M059J (cell line): ENCODE measurements around a stretch of chr10.

DNA sequence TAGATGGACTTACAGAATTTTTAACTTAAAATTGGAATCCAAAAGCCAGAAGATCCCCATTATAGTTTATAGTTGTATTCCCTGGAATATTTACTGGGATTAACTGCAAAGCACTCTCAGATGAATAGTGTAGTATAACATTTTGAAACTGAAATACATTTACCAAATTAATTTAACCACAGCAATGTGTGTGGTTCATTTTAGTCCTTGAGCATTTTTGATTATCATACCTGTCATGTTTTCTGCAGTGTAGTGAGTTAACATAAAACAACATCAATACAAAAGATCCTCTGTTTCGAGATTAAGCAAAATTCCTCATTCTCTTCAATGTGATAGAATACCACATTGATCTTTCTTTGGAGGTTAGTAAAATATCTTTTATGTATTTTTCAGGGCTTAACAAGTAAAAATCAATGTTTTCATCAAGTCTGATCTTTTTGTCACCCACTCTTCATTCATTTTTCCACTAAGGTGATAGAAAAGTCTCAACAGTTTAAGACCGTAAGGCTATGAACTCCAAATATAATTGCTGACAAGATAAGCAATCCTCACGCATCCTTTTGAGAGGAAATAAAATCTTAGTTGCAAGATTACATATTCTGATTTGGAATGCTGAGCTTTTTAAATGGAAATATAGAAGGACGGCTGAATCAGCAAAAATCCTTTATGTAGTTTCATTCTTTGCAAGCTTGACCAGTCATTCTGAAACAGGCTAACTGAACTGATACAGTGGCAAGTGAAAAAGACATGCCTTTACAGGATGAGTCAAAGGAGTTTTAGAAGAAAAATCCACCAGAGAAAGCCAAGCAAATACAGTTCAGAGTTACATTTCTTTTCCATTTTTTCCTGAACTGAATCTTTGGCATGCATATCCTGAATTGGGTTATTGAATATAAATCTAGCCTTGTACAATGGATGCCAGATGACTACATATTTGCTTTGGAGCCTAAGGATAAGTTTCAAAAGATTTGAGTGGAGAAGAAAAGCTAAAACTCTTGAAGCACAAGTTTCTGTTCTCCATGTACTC lies 4.1 kb downstream of the VIM start:
- RAMPAGE, long total RNA = no peak

DNA sequence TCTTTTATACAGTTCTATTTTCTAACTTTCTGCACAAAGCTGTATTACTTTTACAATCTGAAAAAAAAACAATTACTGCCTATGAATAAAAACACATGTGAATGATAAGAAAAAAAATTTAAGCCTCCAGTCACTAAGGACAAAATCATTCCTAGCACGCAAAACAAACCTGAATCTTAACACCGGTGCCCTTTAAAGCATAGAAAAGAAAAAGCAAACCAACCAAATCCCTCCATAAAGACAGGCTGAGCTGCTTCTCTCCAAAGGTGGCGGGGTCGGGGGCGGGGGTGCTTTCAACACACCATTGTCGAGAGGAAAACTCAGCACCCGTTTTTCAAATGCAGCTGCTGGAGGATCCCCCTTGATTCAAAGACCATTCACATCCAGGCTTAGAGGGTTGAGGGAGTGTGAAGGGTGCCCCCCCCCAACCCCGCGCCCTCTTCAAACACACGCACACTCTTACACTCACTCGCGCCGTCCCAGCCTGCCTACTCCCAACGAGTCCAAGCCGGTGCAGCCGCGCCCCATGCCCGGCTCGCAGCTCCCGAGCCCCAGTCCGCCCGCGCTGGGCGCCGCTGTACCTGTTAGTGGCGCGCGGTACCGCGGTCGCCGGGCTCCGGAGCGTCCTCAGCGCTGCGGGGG lies 1.3 kb downstream of the ST8SIA6 start:
- RAMPAGE, long total RNA = no peak

DNA sequence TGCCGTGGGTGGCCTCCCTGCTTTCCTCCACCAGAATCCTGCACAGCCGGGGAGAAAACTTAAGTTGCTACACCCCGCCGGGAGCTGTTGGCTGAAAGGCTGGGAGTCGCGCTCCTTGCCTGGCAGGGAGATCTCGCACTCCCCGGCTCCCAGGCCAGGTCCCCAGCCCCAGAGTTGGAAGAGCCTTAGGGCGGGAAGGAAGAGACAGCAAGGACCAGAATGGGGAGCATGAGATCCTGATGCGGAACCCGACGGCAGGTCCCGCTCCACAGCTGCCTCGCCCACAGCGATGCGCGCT lies 826 bp downstream of the ST8SIA6 start:
- RAMPAGE, long total RNA = no peak

DNA sequence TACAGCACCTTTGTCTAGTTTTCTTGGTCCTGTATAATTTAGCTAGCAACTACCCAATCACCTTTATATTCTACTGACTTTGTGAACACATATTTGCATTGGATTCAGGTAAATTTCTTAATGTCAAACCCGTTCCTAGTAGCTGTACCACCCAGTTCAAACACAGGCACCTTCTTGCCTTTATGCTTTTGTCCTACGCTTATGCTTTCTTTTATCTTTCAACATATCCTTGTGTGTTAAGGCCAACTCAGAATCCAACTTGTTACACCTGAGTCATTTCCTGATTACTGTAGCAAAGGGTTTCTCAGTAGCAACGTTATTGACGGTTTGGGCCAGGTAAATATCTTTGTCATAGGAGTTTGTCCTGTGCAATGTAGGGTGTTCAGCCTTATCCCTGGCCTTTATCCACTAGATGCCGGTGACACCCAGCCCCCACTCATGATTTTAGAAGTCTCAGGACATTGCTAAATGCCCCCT lies 2.0 kb downstream of the STAM start:
- RAMPAGE, long total RNA = no peak

DNA sequence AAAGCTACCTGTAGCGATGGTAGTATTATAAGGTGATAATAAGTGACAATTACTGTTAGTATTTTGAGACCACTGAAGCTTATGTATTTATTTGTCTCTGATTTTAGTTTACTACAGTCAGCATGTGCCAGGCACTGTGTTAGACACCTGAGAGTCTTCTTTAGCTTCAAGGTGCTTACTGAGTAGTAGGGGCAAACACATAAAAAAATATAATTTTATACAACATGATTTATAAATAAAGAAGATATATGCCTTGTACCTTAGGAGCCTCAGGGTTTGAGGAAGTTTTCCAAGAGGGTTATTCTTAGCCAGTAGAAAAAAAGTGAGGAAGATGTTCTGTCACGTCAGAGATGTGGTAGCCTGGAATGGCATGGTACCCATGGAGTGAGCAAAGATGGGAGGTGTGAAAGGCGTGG lies 40.7 kb upstream of the TMEM236 start:
- RAMPAGE, long total RNA = no peak

- RAMPAGE, long total RNA = no peak
These were observed 21.3 kb upstream of the TMEM236 start for GRCh38 chr10:17730513-17731224.

DNA sequence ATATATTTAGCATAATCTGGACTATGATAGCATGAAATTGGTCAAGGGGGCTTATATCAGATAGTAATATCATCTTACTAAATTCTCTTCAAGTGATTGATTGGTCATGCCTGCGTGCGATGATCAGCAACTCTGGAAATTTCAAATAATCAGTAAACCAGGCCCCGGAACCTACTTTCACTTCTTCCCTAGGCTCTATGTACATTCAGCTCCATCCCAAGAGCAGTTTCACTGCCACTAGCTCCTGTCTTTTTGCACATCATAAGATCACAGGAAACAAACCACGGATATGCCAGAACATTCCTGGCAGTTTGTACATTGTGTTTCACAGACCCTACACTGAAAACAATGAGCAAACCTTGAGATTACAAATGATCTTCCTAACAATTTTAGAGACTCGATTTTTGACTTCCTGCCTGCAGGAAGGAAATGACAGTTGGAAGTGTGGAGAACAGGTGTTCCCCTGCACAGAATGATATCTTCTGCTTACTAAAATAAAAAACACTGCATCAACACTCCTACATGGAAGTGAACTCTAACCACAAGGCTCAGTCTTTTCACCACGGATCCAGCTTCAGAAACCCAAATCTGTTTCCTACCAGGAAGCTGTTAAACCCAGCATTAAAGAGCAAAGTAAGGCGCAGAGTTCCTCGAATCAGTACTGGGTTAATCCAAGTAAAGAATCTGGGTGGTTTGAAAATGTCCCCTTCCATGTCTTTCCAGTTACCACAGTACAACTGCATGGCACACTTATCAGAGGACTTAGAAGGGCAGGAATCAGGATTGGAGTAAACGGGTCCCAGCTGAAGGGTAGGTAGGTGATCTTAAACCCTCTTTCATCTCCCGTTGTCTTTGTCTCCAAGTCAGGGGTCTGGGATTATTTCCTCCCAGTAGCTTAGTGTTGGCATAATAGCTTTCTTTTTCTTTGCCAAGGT lies 7.5 kb upstream of the TMEM236 start:
- RAMPAGE, long total RNA = no peak

DNA sequence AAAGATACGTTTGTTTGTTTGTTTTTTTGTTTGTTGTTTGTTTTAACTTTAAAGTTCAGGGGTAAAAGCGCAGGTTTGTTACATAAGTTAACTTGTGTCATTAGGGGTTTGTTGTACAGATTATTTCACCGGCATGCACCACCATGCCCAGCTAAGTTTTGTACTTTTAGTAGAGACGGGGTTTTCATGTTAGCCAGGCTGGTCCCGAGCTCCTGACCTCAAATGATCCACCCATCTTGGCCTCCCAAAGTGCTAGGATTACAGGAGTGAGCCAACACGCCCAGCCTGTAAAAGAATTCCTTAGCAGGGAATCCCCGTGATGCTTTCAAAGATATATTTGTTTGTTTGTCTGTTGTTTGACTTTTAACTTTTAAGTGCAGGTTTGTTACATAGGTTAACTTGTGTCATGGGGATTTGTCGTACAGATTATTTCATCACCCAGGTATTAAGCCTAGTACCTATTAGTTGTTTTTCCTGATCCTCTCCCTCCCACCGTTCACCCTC lies 959 bp downstream of the TMEM236 start:
- RAMPAGE, long total RNA = no peak

- RAMPAGE, long total RNA = no peak
These were observed 1.3 kb downstream of the CACNB2 start for GRCh38 chr10:18141318-18142058.

- RAMPAGE, long total RNA = no peak
These were observed 36.9 kb downstream of the CACNB2 start for GRCh38 chr10:18177044-18177657.

- RAMPAGE, long total RNA = no peak
These were observed 249.6 kb downstream of the NSUN6 start for GRCh38 chr10:18401713-18402214.

DNA sequence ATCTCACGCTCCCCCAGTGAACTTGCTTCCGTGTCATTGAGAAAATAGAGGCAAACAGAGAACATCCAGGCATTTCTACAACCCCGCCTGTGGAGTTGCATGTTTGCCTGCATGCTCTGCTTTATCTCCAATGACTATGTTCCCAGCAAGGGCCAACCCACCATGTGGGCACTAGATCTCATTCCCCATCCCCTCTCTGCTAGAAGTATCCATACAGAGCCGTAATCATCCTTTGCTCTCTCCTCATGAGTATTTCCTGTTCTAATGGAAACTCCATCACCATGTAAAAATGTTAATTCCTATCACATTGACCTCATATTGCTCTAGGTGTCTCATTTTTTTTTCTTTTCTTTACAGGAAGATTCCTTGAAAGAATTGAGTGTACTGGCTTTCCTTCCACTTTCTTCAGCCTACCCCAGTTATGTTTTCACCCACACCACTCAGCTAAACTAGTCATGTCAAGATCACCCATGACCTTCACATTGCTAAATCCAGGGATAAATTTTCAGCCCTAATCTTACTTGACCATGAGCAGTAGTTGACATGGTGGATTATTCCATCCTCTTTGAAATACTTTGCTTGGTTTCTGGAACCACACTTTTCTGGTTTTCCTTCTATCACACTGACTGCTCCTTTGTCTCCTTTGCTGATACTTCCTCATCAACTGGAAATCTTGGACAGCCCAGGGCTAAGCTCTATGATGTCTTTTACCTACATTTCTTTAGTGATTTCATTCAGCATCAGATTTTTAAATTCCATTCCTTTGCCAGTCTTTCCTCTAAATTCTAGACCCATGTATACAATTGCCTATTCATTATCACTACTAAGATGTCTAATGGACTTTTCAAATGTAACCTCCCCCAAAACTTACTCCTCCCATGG lies 131.8 kb downstream of the NSUN6 start:
- RAMPAGE, long total RNA = no peak

DNA sequence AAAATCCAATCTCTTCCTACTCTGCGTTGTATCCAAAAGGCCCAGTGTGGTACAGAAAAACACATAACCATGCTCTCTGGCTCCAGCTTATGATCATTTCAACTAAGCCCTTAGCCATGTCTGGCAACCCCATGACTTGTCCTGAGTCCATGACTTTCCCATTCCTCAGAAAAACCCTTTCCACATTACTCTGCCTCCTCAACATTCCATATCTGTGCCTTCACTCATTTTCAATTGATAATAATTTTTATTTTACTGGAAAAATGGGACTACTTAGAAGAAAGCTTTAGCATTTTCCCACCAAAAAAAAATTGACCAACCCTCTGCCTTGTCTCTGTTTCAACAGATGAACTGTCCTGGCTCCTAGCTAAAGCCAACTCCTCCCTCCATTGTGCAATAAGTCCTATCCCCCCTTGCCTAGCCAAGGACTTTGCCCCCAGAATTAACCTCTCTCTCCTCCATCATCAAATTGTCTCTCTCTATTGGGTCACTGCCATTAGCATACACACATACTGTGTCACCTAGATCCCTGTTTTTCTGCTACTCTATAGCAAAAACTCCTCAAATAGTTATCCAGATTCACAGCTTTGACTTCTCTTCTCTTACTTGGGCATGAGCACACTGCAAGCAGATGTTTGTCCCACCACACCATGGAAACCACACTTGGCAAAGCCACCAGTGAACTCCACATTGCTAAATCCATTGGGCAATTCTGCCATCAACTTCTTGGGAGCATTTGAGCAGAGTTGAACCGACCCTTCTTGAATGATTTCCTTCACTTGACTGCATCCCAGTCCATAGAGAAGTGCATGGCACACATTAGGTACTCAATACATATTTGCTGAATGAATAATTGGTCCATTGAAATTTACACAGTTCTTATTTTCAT lies 91.3 kb upstream of the NEBL start:
- RAMPAGE, long total RNA = no peak

DNA sequence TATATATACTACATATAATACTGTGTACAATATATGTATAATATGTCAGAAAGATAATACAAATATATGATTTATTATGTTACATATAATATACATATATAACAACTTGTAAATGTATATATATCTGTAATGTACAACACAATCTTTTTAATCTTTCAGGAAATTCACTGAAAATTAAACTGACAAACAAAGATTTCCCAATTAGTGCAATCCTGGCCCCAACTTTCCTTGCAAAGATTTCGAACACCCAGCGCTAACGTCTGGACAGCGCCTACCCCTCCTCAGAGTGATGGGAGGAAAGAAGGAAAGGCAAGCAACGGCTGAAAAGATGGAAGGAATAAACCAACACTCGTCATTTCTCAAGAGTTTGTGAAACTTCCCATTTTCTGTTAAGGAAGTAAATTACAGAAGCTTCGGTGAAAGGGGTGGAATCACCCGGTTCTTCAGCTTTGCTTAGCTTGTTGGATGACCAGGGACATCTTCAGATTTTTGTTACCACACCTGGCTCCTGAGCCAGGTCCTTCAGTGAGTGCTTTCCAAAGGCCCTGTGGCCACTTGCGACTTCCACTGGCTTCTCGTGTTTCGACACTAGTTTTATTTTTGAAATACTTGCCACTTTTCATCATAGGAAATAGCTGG lies 313.2 kb downstream of the SKIDA1 start:
- RAMPAGE, long total RNA = no peak

- RAMPAGE, long total RNA = no peak
These were observed 16.5 kb downstream of the SKIDA1 start for GRCh38 chr10:21508985-21509326.

- RAMPAGE, long total RNA = no peak
These were observed 78.1 kb downstream of the MLLT10 start for GRCh38 chr10:21612050-21612677.

GRCh38 chr10:21692990-21693442 lies 159.0 kb downstream of the MLLT10 start:
- RAMPAGE, long total RNA = no peak

GRCh38 chr10:21730706-21731054 lies 196.6 kb downstream of the MLLT10 start:
- RAMPAGE, long total RNA = no peak

GRCh38 chr10:21764611-21765340 lies 230.7 kb downstream of the MLLT10 start:
- RAMPAGE, long total RNA = no peak

GRCh38 chr10:21981653-21982791 lies 21.5 kb downstream of the DNAJC1 start:
- RAMPAGE, long total RNA = no peak